ENCODE measurements around the genes RNF39, MRPS18B and GTF2H4.

- PRO-cap, 3 experiments, result no peak in any of the 3 experiments
- RAMPAGE, long total RNA, 4 experiments, result no peak in any of the 4 experiments
Measured at GRCh38 chr6:29763607-29764074, 40.4 kb downstream of the HLA-F start.

GRCh38 chr6:29827995-29829027 lies 686 bp downstream of the HLA-G start:
- PRO-cap, 3 experiments, result no peak in any of the 3 experiments
- RAMPAGE, long total RNA, 4 experiments, result no peak in any of the 4 experiments
- RRBS, result 5% methylated on average over 16 of the region's 79 CpGs

- PRO-cap, 3 experiments, result peak in 3 of 3 experiments; most common plus-strand start chr6:29976699 (in 3); most common minus-strand start chr6:29976740 (in 3)
- RAMPAGE, long total RNA, 4 experiments, result start-site peak on the minus strand in 1 of 4 experiments, at chr6:29976955-29977034 at its widest, 17 reads per replicate
- RRBS, result 1% methylated on average over 13 of the region's 71 CpGs
Measured at GRCh38 chr6:29976525-29977675, 34.6 kb downstream of the HLA-A start.

DNA sequence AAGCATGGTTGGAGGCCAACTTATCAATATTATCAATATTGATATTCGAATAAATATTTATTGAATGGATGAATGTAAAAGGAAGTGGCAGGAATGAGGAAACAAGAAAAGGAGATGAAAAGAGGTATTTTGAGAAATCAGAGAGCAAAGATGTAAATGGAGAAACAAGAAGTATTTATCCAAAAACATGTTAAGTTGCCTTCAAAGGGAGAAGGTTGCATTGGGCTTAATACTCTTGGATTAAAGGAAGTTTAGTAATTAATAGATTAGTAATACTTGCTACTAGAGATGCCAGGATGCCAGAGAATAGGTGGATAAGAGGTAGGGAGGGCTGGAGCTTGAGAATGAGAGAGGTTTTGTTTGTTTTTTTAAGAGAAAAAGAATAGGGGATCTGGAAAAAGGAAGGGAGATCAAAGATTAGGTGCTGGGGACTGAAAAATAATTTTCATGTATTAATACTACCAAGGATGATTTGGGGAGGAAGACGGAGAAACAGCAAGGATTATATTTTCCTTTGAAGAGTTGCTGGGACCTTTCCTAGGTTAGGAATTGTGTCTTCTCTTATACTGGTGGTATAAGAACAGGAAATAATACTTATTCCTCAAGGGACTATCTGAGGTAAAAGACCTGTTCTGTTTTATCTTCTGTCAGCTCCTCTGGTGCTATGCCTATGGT lies 952 bp downstream of the PPP1R11 start:
- PRO-cap, 3 experiments, result no peak in any of the 3 experiments
- RAMPAGE, long total RNA, 4 experiments, result no peak in any of the 4 experiments
- RRBS, result no CpG with 5 or more reads among the region's 2 CpGs

DNA sequence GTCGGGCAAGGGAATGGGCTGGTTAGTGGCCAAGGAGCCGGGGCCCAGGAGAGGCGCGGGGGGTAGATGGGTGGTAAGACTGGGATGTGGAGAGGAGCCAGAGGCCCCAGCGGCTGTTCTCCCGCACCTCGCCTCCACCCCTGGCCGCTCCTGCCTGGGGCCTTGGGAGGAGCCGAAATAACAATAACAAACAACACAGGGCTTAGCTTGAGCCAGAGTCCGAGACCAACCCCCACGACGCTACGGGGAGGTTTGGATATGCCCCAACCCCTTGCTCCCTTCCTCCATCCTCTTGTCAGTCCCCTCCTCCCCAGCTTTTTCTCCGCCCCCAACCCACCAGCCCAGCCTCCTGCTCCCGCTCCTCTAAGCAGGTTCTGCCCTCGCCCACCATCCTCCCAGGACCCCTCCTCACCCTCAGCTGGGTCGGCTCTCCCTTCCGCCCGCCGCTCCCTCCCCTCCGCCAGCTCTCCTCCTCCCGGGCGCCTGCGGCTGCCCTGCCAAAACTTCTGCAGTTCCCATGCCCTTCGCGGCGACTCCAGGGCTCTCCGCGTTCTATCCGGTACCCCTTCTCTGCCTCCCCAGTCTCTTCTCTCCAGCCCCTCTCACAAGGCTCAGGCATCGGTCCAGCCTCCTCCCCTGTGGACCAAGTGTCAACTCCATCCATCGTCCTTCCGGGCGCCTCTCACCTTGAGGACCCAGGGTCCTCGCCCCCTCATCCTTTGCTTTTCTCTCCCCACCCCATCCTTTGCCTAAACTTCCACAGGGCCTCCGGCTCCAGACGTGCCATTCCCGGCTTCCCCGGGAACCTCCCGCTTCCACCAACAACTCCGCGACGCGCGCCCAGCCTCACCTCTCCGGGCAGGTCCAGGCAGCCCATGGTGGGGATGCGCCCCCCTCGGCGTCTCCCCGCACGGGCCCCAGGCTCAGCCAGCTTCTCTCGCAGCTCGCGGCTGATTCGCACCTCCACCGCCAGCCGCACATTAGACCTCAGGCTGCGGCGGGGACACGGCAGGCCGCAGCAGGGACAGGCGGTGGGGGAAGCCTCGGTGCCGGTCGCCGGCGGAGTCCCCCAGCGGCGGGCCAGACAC lies 852 bp downstream of the RNF39 start:
- PRO-cap, 3 experiments, result peak in 2 of 3 experiments; most common plus-strand start position 500 of the sequence (in 2); most common minus-strand start position 979 of the sequence (in 1)
- RAMPAGE, long total RNA, 4 experiments, result no peak in any of the 4 experiments
- RRBS, result 3% methylated on average over 26 of the region's 69 CpGs

- PRO-cap, 3 experiments, result peak in 1 of 3 experiments; most common minus-strand start chr6:30075769 (in 1)
- RAMPAGE, long total RNA, 4 experiments, result no peak in any of the 4 experiments
- RRBS, result 3% methylated on average over 14 of the region's 44 CpGs
Measured at GRCh38 chr6:30075461-30076215, at the start of gene RNF39. Gene RNF39 (minus strand): TSS chr6:30075769.

GRCh38 chr6:30085946-30086286 lies 10.3 kb upstream of the RNF39 start:
- PRO-cap, 3 experiments, result no peak in any of the 3 experiments
- RAMPAGE, long total RNA, 4 experiments, result no peak in any of the 4 experiments
- RRBS, result no CpG with 5 or more reads among the region's 9 CpGs

- PRO-cap, 3 experiments, result no peak in any of the 3 experiments
- RAMPAGE, long total RNA, 4 experiments, result no peak in any of the 4 experiments
- RRBS, result no CpG with 5 or more reads among the region's 6 CpGs
Measured at GRCh38 chr6:30154696-30155128, 6.3 kb downstream of the TRIM10 start.

DNA sequence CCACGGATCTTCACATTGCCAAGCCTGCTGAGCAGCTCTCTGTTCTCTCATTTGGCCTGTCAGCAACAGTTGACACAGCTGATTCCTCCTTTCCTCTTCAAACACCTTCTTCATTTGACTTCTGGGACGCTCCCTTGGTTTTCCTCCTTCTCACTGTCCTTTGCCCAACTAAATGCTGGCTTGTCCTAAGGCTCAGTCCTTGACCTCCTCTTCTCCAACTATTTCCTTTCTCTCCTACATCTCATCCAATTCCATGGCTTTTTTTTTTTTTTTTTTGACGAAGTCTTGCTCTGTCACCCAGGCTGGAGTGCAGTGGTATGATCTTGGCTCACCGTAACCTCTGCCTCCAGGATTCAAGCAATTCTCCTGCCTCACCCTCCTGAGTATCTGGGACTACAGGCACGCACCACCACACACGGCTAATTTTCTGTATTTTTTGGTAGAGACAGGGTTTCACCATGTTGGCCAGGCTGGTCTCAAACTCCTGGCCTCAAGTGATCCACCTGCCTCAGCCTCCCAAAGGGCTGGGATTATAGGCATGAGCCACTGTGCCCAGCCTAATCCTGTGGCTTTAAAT lies 6.6 kb downstream of the GNL1 start:
- PRO-cap, 3 experiments, result no peak in any of the 3 experiments
- RAMPAGE, long total RNA, 4 experiments, result no peak in any of the 4 experiments
- RRBS, result no CpG with 5 or more reads among the region's 6 CpGs

DNA sequence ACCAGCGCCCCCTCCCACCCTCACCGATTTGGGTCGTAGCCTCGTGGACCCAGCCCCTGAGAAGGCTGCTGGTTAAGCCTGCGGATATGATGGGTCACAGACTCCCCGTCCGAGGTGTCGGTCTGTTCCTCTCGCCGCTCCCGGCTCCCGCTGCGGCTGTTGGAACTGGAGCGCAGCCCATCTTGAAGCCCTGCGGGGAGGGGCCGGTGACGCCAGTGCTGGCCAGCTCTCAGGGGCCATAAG lies 837 bp downstream of the GNL1 start:
- PRO-cap, 3 experiments, result peak in 3 of 3 experiments; most common plus-strand start position 215 of the sequence (in 2); most common minus-strand start position 158 of the sequence (in 3)
- RAMPAGE, long total RNA, 4 experiments, result no peak in any of the 4 experiments
- RRBS, result under 1% methylated on average over 6 of the region's 17 CpGs

- PRO-cap, 3 experiments, result no peak in any of the 3 experiments
- RAMPAGE, long total RNA, 4 experiments, result no peak in any of the 4 experiments
- RRBS, result 90% methylated on average over 6 of the region's 44 CpGs
Measured at GRCh38 chr6:30601460-30602610, 15.2 kb downstream of the PPP1R10 start.

- PRO-cap, 3 experiments, result peak in 3 of 3 experiments; most common plus-strand start chr6:30617840 (in 3); most common minus-strand start chr6:30617758 (in 2)
- RAMPAGE, long total RNA, 4 experiments, result start-site peak on the plus strand in 4 of 4 experiments, at chr6:30617842-30617897 at its widest, 128 to 3,565 reads per replicate
- RRBS, result no CpG with 5 or more reads among the region's 47 CpGs
Measured at GRCh38 chr6:30617364-30618407, at the start of gene MRPS18B. Gene MRPS18B (plus strand): TSS chr6:30617840.

GRCh38 chr6:30685306-30686322 lies 831 bp downstream of the PPP1R18 start:
- PRO-cap, 3 experiments, result peak in 1 of 3 experiments; most common plus-strand start chr6:30686243 (in 1); most common minus-strand start chr6:30686206 (in 1)
- RAMPAGE, long total RNA, 4 experiments, result start-site peak on the minus strand in 1 of 4 experiments, at chr6:30685485-30686058 at its widest, 17 to 18 reads per replicate
- RRBS, result 51% methylated on average over 17 of the region's 32 CpGs

DNA sequence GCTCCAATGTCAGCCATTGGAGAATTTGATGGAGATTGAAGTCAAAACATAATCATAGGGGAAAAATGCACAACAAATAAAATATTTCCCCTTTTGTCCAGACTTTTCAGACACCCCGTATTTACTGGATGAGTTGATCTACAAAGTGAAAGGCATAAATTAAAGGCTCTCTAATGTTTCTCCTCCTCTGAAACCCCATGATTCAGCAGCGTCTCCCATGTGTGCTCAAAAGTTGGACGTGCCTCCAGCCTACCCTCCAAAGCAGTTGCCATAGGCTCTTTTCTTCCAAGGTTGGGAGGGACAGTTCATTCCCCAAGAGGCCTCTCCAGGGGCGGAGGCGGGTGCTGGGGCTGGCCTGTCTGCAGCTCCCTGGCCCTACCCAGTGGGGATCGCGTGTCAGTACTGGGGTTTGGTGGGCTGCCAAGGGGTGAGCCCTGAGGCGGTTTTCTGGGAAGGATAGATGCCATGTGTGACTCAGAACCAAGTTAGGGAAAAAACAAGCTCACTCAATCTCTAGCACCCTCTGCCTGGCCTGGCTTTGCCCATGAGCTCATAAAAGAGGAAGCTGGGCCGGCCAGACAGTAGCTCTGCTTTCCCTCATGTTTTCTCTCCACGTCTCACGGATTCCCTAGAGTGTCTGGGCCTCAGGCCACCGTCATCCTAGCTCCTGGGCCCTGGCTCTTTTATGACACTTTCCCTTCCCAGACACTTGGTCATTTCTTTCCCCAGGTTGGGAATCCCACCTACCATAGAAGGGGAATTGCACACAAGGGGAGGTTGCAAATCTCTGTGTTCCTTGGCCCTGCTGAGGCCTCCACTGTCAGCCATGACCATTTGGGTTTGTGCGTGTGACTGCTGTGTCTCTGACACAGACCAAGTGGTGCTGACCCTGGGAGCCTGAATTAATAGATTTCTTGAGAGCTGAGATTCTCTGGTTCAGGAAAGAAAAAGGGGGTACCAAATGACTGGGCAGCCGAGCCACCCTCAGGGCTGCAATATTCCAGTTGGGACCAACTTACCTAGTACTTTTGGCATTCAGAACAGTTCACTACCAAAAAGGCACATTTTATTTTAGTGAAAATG lies 8.1 kb upstream of the IER3 start:
- PRO-cap, 3 experiments, result peak in 3 of 3 experiments; most common plus-strand start position 553 of the sequence (in 2); most common minus-strand start position 267 of the sequence (in 1)
- RAMPAGE, long total RNA, 4 experiments, result no peak in any of the 4 experiments
- RRBS, result no CpG with 5 or more reads among the region's 14 CpGs

- PRO-cap, 3 experiments, result peak in 1 of 3 experiments; most common plus-strand start chr6:30908207 (in 1); most common minus-strand start chr6:30907993 (in 1)
- RAMPAGE, long total RNA, 4 experiments, result start-site peak on the plus strand in 3 of 4 experiments, at chr6:30908164-30908237 at its widest, 37 to 68 reads per replicate
- RRBS, result 2% methylated on average over 6 of the region's 57 CpGs
Measured at GRCh38 chr6:30907631-30908764, at the start of gene GTF2H4. Gene GTF2H4 (plus strand): TSS chr6:30908207.

DNA sequence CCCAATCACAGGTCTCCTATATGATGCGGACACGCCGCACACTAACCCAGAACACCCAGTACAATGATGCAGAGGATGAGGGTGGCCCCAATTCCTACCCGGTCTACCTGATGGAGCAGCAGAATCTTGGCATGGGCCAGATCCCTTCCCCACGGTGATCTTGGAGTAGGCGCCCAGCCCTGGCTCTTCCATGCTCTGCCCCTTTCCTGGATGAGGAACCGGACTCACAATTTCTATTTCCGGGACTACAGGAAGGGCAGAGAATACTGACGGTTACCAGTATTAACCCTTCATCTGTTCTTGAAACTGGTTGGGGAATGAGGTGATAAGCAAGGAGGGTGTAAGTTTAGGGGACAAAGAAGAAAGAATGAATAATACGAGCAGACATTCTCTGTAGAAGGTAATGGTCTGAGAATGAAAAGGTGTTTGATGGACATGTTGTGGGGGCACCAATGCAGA lies 12.2 kb downstream of the MUCL3 start:
- PRO-cap, 3 experiments, result no peak in any of the 3 experiments
- RAMPAGE, long total RNA, 4 experiments, result no peak in any of the 4 experiments
- RRBS, result no CpG with 5 or more reads among the region's 10 CpGs

- PRO-cap, 3 experiments, result no peak in any of the 3 experiments
- RAMPAGE, long total RNA, 4 experiments, result no peak in any of the 4 experiments
- RRBS, result no CpG with 5 or more reads among the region's 8 CpGs
Measured at GRCh38 chr6:30998672-30999105, 11.6 kb upstream of the MUC22 start.

- PRO-cap, 3 experiments, result no peak in any of the 3 experiments
- RAMPAGE, long total RNA, 4 experiments, result no peak in any of the 4 experiments
- RRBS, result 3% methylated on average over 3 of the region's 16 CpGs
Measured at GRCh38 chr6:31079575-31080098, 32.7 kb downstream of the C6orf15 start.

GRCh38 chr6:31116364-31117382 lies 2.1 kb downstream of the PSORS1C1 start:
- PRO-cap, 3 experiments, result no peak in any of the 3 experiments
- RAMPAGE, long total RNA, 4 experiments, result no peak in any of the 4 experiments
- RRBS, result 96% methylated on average over 2 of the region's 26 CpGs

GRCh38 chr6:31379575-31380322 lies 22.8 kb upstream of the HLA-B start:
- PRO-cap, 3 experiments, result no peak in any of the 3 experiments
- RAMPAGE, long total RNA, 4 experiments, result no peak in any of the 4 experiments
- RRBS, result no CpG with 5 or more reads among the region's 14 CpGs